NB4 (cell line): ENCODE data around the genes DLX5 and TAC1.

DNA sequence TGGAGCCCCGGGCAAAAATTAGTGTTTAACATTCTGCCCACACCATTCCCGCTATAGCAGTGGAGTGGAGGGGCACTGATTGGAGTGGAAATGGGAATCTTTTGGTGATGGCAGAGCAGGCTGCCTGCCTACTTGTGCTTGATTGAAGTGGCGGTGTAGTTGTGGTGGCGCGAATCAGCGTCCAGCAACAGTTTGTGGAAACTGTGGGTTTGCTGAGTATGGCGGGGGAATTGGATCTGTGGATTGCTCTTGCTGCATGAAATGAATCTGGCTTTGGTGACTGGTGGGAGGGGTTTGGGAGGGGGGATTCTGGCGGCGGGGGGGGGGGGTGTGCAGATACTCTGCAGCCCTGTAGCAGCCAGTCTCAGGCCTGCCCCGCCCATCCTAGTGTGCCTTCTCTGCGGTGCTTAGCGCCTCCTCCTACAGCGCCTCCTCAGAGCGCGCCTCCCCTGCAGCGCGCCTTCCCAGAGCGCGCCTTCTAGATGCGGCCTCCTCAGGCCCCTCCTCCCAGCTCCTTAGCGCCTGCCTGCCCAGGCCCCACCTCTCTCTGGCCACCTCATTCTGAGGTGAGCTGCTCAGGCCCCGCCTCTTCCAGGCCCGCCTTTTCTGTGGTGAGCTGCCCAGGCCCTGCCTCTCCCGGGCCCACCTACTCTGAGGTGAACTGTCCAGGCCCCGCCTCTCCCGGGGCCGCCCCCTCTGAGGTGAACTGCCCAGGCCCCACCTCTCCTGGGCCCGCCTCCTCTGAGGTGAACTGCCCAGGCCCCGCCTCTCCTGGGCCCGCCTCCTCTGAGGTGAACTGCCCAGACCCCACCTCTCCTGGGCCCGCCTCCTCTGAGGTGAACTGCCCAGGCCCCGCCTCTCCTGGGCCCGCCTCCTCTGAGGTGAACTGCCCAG lies 1.8 kb upstream of the SGCE start:
- RRBS, result no CpG with 5 or more reads among the region's 33 CpGs

- RRBS, result no CpG with 5 or more reads among the region's 4 CpGs
These were observed 14.7 kb upstream of the ASB4 start for GRCh38 chr7:95471014-95471560.

- RRBS, result no CpG with 5 or more reads among the region's 5 CpGs
These were observed 11.2 kb upstream of the PDK4 start for GRCh38 chr7:95607341-95608105.

DNA sequence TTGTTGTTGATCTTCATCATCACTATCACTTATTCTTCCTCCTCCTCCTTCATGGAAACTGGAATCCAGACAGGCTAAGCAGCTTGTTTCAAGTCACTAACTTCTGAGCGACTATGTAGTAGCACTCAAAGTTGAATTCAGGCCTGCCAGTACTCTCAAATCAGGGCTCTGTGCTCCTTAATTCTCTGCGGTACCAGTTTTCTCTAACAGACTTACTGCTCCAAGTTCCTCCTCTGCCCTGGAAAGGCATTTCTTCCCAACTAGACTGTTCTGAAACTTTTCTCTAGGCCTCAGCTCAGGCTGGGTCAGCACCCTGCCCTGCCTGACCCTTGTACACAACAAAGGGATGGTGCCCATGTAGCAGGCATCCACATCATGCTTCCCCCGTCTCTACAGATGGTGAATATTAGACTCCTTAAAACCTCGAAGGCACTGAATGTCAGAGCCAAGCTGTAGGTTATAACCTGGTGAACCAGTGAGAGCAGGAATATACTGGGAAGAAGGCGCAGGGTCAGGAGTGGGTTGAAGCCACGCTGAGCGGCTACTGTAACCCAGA lies 144.1 kb downstream of the SLC25A13 start:
- RRBS, result no CpG with 5 or more reads among the region's 7 CpGs

- RRBS, result under 1% methylated on average over 5 of the region's 16 CpGs
These were observed 769 bp downstream of the SLC25A13 start for GRCh38 chr7:96321053-96321604.

GRCh38 chr7:96388592-96388994 lies 66.7 kb upstream of the SLC25A13 start:
- RRBS, result no CpG with 5 or more reads among the region's 2 CpGs

- RRBS, result no CpG with 5 or more reads among the region's 3 CpGs
These were observed 93.7 kb upstream of the SLC25A13 start for GRCh38 chr7:96415556-96415995.

DNA sequence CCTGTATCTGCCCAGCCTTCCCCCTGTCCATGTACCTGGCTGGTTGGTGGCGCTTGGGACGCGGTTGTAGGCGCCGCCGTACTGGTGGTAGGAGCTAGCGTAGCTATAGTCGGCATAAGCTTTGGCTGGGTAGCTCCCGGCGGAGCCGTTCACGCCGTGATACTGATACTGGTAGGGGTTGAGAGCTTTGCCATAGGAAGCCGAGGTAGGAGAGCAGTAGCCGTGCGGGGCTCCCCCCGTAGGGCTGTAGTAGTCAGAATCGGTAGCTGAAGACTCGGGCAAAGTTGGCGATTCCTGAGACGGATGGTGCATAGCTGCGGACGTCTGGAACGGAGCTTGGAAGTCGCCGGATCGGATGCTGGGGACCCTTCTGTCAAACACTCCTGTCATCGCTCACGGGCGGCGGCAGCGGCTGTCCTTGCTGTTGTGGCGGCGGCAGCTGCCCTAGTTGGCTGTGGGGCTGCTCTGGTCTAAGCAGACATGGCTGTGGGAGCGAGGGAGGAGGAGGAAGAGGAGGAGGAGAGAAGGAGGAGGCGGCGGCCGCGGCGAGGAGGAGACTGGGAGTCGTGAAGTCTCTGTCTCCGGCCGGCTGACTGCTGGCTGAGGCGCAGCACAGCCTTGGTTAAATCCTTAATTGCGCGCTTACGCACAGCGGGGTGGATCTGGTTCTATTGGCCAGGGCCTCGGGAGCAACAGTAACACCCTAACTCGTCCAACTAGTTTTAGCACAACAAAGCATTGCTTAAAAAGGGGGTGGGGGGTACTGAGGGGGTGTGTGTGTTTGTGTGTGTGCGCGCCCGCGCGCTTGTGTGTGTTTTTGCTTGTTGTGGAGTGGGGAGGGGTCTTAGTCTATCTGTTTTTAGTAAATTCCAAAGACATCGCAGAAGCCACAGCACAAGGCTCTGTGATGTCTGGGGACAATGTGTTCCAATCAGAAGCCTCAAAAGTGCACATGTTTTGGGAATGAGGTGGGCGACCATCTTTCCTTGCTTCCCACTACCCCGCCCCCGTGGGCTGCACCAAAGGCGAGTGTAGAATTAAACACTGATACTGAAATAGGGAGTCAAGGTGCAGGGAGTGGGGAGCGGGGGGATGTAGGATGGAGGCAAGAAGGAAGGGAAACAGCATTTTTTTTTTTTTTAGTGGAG lies at the start of gene DLX5:
TSS of gene DLX5 (minus strand) at position 598 of the 1,148 bp plus-strand sequence.
- RRBS, result no CpG with 5 or more reads among the region's 61 CpGs

DNA sequence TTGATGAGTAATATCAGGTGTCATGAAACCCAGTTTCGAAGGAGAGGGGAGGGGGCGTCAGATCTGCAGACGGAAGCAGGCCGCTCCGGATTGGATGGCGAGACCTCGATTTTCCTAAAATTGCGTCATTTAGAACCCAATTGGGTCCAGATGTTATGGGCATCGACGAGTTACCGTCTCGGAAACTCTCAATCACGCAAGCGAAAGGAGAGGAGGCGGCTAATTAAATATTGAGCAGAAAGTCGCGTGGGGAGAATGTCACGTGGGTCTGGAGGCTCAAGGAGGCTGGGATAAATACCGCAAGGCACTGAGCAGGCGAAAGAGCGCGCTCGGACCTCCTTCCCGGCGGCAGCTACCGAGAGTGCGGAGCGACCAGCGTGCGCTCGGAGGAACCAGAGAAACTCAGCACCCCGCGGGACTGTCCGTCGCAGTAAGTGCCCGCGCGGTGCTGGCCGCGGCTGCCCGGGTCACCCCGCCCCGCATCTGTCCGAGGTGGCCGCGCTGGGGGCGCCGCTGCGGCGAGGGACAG lies at the start of gene TAC1:
TSS of gene TAC1 (plus strand) at position 321 of the 529 bp plus-strand sequence.
- RRBS, result no CpG with 5 or more reads among the region's 50 CpGs

DNA sequence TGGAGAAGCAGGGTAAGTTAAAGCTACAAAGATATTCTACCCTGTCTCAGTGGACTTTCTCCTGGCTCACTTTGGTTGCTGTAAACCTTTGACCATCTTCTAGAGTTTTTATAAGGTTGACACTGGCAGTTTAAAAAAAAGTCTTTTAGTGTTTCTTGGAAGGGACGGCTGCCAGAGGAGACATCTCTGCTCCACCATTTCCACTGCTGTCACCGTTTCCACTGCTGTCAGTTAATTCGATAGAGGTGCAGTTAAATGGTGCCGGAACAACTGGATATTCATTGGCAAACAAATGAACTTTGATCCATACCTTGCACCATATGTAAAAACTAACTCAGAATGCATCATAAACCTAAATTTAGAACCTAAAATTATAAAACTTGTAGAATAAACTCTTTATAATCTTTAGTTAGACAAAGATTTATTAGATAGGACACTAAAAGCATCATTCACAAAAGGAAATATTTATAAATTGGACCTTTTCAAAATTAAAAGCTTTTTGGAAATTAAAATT lies 42.7 kb downstream of the LMTK2 start:
- RRBS, result no CpG with 5 or more reads among the region's 4 CpGs

GRCh38 chr7:98213700-98214774 lies 2.8 kb downstream of the BHLHA15 start:
- RRBS, result 89% methylated on average over 3 of the region's 29 CpGs

- RRBS, result no CpG with 5 or more reads among the region's 22 CpGs
These were observed 860 bp upstream of the BRI3 start for GRCh38 chr7:98280553-98281099.

- RRBS, result 100% methylated on average over 1 of the region's 12 CpGs
These were observed 3.7 kb downstream of the BRI3 start for GRCh38 chr7:98285153-98285598.

DNA sequence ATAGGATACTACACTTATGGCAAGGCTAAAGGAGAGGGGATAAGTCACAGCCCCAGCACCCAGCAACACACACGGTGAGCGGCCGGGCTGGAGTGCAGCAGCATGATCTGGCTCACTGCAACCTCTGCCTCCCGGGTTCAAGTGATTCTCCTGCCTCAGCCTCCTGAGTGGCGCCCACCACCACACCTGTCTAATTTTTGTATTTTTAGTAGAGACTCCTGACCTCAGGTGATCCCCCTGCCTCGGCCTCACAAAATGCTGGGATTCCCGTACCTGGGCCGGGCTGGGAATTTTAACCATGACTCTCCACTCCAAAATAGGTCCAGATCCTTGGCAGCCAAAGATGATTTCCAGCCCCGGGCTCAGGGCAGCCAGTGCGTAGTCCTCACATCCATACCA lies 10.7 kb downstream of the BRI3 start:
- RRBS, result 100% methylated on average over 2 of the region's 10 CpGs

GRCh38 chr7:98372861-98373377 lies 28.0 kb downstream of the BAIAP2L1 start:
- RRBS, result no CpG with 5 or more reads among the region's 7 CpGs

- RRBS, result no CpG with 5 or more reads among the region's 5 CpGs
These were observed 47.4 kb downstream of the TMEM130 start for GRCh38 chr7:98822465-98822860.

- RRBS, result no CpG with 5 or more reads among the region's 11 CpGs
These were observed 39.7 kb downstream of the TRRAP start for GRCh38 chr7:98917986-98918498.

GRCh38 chr7:98956305-98956909 lies 78.1 kb downstream of the TRRAP start:
- RRBS, result no CpG with 5 or more reads among the region's 14 CpGs

DNA sequence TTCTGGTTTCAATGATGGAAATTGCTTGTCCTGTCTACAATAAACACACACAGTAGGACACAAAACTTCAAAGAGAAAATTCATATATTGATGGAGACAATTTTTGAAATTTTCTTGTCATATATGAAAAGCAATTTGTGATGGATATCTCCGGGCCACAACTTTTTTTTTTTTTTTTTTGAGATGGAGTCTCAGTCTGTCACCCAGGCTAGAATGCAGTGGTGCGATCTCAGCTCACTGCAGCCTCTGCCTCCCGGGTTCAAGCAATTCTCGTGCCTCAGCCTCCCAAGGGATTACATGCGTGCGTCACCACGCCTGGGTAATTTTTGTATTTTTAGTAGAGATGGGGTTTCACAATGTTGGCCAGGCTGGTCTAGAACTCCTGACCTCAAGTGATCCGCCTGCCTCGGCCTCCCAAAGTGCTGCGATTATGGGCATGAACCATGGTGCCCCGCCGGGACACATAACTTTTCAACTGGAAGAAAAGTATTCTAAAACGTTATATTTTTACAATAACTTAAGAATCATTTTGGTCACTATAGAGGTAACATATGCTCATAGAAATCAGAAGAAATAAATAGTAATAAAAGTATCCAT lies 40.1 kb downstream of the SMURF1 start:
- RRBS, result no CpG with 5 or more reads among the region's 13 CpGs